Left lobe of liver (tissue), 1 donor: ENCODE data around the genes SFTPA1 and PLAC9.

- PRO-cap: no peak
Measured at GRCh38 chr10:79303429-79304393, 43.6 kb upstream of the PPIF start.

DNA sequence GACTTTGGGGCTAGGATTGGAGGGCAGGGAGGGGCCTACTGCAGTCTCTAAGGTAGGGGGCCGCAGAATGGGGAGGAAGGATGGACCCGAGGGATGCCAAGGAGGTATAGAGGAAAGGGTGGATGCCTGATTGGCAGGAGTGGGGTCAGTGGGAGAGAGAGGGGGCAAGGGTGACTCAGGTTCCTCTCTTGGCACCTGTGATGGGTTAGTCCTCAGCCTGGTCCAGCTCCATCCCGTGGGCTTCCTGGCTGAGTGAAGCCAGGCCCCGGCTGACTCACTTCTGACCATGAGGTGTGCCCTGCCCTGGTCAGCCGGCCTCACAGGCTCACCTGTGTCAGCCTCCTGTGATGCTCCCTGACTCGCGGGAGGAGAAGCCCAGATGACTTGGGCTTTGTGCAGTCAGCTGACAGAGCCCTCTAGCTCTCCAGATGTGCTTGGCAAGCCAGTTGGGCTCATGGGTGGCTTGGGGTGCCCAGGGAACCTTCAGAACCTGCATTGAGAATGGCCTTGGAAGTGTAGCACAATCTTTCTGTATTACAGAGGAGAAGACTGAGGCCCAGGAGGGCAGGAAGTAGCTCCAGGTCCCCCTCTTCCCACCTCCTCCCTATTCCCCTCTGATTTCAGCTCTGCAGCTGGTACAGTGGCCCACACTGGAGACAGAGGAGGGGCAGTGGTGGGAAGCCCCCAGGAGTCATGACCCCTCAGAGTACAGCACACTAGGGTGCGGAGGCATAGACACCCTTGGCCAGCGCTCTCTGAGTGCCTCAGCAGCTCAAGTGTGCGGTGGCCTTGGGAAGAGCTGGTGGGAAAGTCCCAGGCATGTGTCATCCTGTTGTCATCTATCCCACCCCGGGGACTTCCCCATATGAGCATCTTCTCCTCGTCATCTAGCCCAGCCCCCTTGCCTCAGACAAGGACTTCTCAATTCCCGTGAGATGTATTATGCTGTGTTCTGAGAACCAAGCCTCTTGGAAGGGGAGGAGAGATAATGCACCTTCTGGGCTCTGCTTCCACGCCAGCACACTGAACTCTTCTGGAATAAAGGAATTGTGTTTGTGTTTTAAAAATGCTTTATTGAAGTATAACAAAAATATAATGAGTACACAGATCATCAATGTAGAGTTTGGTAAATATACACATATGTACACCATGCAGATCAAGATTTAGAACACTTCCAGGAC lies 15.8 kb upstream of the PPIF start:
- PRO-cap: no peak

DNA sequence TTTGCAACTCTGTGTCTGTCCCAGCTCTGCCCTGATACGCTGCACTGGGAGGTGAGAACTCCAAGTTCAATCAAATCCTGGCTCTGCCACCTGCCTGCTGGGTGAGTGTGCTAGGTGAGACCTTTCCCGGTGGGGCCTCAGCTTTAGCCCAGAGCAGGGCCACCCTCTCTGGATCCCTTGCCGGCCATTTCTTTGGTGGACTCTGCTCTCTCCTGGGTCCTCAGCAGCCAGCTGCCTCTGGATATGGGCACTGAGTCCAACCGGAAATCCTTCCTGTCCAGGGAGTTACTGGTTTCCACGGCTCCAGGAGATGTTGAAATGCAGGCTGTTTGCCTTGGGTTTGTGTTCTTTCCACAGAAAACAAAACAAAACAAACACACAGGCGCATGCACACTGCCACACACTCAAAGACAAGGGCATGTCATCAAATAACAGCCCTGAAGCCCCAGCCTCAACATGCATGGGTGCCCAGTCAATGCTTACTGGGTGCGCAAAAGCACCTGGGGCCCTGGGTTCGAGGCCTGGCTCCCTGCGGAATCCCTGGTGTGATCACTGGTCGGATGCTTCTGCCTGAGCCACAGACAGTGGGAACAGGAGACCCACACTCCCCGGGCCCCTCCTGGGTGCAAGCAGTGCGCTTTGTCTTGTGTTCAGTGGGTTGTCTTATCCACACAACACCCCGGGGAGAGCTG lies 33.0 kb downstream of the PPIF start:
- PRO-cap: bidirectional peak, plus-strand start at position 427 of the sequence, minus-strand start at position 194 of the sequence

DNA sequence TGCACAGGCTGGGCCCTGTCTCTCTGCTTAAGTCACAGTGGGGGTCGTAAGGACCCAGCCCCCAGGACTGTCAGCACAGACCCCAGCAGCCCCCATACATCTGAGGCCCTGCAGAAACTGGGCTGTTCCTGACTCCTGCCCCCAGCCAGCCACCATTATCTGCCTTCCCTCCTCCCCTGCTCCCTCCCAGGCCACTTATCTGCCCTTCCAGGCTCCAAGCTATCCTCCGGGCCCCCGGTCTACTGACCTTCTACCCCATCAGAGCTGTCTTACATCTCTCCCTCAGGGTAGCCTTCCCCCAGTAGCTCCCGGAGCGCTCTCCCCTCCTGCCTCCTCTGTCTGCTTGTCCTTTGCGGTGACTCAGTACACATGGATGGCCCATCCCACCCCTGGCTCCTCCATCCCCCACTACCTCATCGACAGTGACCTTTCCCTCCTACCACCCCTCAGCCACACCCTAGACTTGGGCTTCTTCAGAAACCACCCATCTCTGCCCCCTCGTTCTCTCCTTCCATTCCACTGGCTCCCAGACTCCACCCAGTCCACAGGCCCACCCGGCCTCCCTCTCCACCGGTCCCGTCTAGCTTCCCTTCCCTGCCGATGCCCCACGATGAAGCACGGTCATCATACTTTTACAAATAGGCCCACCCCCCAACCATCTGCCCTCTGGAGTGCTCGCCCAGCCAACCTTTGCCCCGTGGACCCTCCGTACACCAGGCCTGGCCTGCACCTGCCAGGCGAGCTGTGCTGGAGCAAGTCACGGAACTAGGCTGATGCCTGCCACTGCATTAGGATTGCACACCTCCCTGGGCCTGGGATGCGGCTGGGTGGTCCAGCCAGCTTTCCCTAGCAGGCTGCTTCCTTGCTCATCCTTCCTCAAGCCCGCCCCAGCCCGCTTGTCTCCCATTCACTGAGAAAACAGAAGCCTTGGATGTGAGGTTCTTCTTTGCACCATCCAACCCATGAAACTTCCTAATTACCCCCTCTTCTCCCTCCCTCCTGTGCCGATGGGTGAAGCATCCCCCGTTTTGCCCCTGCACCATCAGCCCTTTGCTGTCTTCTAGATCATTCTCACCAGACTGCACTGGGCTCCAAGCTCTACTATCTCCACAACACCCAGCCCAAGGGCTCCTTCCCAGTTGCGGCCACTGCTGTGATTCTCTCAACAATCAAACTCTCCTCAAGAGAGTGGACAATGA lies 44.6 kb downstream of the PPIF start:
- PRO-cap: no peak

GRCh38 chr10:79610809-79611004 lies at the start of gene SFTPA1:
Gene SFTPA1 (plus strand): TSS chr10:79610939.
- PRO-cap: no peak

DNA sequence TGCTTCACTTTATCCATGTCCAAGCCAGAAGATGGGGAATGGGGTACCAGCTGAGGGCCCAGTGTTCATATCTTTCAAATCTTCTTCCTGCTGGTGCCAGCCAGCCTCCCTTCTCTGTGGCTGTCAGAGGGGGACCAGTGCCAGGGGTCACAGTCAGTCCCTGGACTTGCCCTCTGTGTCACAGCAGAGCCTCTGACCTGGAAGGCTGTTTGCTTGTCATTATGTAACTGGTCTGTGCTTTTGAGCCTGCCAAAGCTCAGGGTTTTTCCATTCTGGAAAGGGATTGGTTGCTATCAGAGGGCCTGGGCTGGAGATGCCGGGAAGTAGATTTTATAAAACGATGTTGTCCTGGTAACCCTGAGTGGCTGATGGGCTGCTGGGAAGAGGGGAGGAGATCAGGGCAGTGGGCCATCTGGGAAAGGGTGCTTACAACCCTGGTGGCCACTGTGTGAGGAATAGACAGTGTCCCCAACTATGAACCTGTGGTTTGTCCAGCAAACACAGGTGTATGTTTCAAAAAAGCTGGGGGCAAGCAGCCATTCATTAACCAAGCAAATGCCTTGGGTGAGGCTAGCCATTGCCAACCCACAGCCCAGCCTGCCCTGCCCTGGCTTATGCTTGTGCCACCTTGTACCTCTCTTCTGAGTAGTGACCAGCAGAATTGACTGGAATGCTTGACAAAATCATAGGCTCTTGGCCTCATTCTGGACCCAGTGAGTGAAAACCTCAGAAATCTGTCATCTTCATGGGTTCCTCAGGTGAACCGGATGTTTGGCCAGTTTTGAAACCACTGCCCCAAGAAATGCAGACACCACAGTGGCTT lies 21.7 kb downstream of the SFTPD start:
- PRO-cap: bidirectional peak, plus-strand start at position 577 of the sequence, minus-strand start at position 489 of the sequence

DNA sequence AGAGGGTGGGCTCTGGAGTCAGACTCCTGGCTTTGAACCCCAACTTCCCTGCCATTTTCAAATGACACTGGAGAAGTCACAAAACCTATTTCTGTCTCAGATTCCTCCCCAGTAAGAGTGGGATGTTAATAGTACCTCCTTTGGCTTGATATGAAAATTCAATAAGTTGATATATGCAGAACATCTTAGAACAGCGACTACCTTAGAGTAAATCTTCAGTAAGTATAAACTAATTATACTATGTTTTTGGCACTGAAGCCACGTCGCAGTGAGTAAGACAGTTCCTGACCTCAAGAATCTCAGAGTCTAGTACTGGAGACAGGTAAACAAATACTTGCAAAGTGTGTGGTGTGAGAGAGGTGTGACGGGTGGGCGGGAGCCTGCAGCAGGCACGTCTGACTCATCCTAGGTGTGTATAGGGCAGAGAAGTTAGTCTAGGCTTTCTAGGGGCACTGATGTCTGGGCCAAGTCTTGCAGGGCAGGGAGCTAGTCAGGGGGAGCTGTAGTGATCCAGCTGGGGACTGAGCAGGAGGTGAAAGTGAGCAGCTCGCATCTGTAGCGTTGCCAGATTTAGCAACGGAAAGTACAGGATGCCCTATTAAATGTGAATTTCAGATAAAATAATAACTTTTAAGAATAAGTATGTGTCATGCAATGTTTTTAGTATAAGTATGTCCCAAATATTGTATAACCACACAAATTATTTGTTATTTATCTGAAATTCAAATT lies 35.9 kb upstream of the SFTPD start:
- PRO-cap: no peak

- PRO-cap: no peak
Measured at GRCh38 chr10:80078116-80078531, 341 bp upstream of the TMEM254 start.

GRCh38 chr10:80132083-80132951 lies at the start of gene PLAC9:
Gene PLAC9 (plus strand): TSS chr10:80132730.
- PRO-cap: unidirectional peak, plus-strand start at chr10:80132730

DNA sequence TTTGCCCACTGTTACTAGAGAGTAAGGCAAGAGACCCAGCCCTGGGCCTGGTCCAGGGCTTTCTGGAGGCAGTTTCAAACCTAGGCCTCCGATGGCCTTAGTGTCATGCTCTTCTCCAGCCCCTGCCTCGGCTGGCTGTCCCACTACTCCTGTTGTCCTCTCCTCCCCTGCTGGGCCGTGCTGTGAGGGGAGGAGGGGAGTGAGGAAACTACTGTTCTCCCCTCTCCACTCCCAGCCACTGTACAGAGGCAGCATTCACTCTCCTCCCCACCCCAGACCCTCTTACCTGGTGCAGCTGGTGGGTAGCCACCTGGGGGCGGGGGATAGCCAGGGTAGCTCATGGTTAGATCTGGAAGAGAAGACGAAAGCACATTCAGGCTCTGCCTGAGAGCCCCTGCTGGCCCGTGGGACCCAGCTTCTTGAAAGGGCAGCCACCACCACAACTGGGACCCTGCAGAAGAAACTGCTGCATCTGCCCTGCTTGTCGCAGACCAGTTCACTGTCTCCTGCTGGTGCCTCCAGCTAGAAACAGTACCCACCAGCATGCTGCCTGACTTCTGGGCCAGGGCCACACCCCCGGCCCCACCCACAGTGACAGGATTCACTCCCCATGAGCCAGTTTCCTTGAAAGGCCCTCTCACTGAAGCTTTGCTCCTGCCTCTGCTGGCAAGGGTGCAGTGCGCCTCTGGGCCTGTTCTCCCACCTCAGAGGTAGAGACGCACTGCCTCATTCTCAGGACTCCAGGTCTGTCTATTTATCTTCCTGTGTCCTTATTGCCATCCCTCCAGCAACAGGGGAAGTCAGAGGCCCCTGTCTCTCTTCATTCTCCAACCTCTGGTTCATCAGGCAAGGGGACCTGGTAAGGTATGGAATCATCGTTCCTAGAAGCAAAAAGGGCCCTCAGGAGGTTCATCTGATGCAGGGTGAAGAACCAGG lies 32.5 kb downstream of the ANXA11 start:
- PRO-cap: no peak

DNA sequence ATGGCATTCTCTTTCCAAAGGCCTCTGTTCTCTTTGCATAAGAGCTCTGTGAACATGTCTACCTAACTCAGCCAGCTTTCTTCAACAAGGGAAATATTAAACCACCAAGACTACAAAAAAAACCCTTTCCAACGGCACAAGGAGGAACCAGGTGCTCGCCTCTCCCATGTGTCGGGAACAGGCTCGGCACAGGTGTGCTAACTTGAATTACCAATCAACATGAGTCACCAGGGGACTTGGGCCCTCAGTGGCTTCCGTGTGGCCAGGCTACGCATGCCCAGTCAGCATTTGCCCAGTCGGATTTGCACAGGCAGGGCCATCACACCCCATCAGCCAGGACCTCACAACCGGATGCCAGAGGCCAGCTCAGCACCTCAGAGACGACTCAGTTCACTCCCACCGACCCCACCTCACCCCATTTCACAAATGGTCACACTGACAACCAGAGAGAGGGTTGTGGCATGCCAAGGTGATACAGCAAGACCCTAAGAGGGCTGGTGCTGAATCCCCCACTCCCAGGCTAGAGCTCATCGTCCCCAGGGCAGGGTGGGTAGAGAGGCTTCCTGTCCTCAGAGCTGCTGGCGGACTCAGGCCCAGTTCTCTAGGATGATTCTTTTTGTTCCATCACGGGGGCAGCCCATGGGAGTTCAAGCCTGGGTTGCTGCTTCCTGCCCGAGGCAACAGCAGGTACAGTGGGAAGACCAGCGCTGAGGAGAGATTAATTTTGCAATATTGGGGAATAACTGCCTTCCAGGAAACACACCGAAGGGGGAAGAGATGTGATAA lies 13.7 kb downstream of the ANXA11 start:
- PRO-cap: no peak

DNA sequence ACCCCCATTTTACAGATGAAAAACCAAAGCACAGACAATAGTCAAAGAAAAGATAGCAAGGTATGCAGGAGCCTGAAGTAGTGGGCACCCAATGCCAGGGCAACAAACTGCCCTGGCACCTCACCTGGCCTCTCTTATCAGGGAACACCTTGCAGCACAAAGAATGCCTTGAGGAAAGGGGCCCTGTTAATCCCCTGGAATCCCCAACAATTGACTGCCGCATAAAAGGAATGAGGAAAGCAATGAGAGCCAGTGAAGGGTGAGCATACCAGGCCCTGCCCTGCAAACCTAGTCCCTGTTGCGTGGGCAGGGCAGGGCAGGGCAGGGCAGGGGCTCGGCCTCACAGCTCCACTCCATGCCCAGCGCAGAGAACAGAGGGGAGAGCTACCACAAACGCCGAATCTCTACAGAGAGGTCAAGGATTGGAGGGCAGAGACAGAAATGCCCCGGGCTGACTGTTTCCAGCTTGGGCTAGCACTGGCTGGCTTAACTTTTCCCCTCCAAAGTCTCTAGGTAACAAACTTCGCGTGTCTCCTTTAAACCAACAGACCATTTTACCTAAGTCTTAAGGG lies 1.1 kb downstream of the ANXA11 start:
- PRO-cap: unidirectional peak, plus-strand start at position 252 of the sequence; unidirectional peak, plus-strand start at position 367 of the sequence; unidirectional peak, plus-strand start at position 409 of the sequence

- PRO-cap: unidirectional peak, plus-strand start at chr10:80322359
Measured at GRCh38 chr10:80322278-80322511, 32.7 kb upstream of the MAT1A start.

DNA sequence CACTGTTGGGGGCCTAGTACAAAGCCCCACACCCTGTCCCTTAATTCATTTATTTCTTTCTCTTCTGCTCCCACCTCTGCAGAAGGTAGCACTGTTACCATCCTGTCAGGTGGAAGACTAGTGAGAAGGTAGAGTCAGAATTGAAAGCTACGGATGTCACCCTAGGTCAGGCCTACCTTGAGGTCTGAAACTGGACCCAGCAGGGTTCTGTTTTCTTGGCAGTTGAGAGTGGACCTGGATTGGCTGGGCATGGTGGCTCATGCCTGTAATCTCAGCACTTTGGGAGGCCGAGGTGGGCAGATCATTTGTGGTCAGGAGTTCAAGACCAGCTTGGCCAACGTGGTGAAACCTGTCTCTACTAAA lies 18.3 kb downstream of the PRXL2A start:
- PRO-cap: no peak

- PRO-cap: no peak
Measured at GRCh38 chr10:80454738-80454865, 492 bp downstream of the TSPAN14 start.

GRCh38 chr10:80818527-80818937 lies 280.8 kb downstream of the SH2D4B start:
- PRO-cap: no peak

- PRO-cap: bidirectional peak, plus-strand start at chr10:80897183, minus-strand start at chr10:80897050
Measured at GRCh38 chr10:80896859-80897465, 359.3 kb downstream of the SH2D4B start.

- PRO-cap: no peak
Measured at GRCh38 chr10:82349329-82350163, 474.6 kb downstream of the NRG3 start.

- PRO-cap: no peak
Measured at GRCh38 chr10:83724834-83725293, 414.4 kb upstream of the GHITM start.

- PRO-cap: no peak
Measured at GRCh38 chr10:84198314-84198636, 3.9 kb downstream of the CDHR1 start.